GM19239 (cell line): ENCODE results near the genes U2SURP and CHST2.

DNA sequence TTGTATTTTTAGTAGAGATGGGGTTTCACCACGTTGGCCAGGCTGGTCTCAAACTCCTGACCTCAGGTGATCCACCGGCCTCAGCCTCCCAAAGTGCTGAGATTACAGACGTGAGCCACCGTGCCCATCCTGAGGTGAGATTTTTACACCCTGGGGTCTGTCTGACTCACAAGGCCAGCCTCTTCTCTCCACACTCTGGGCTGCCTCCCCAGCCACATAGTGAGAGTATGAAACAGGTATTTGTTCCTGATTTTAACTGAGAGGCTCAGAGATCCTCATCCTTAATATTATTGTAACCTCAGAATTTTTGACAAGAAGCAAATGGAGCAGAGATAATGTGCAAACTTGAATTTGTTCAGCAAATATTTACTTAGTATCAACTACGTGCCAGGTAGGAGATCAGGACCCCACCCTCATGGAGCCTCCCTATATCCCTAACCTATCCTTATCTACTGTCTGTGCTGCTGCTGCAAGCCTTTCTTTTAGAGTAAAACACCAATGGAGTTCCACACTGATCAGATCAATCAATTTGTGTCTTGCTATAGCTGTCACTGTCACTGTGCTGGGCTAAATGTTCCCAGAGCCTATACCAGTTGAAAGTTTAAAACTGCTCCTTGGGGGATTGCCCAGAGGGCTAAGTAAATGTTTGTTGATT lies 41.0 kb downstream of the ZBTB38 start:
- RRBS: no CpG with 5 or more reads among the region's 5 CpGs

GRCh38 chr3:141421521-141421975 lies 53.2 kb downstream of the ZBTB38 start:
- RRBS: no CpG with 5 or more reads among the region's 3 CpGs

DNA sequence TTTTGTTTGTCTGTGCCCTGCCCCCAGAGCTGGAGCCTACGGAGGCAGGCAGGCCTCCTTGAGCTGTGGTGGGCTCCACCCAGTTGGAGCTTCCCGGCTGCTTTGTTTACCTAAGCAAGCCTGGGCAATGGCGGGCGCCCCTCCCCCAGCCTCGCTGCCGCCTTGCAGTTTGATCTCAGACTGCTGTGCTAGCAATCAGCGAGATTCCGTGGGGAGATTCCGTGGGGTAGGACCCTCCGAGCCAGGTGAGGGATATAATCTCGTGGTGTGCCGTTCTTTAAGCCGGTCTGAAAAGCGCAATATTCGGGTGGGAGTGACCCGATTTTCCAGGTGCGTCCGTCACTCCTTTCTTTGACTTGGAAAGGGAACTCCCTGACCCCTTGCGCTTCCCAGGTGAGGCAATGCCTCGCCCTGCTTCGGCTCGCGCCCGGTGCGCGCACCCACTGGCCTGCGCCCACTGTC lies 613 bp upstream of the GRK7 start:
- RRBS: no CpG with 5 or more reads among the region's 27 CpGs

- RRBS: no CpG with 5 or more reads among the region's 15 CpGs
Measured at GRCh38 chr3:141940032-141940860, 63.8 kb downstream of the ATP1B3 start.

DNA sequence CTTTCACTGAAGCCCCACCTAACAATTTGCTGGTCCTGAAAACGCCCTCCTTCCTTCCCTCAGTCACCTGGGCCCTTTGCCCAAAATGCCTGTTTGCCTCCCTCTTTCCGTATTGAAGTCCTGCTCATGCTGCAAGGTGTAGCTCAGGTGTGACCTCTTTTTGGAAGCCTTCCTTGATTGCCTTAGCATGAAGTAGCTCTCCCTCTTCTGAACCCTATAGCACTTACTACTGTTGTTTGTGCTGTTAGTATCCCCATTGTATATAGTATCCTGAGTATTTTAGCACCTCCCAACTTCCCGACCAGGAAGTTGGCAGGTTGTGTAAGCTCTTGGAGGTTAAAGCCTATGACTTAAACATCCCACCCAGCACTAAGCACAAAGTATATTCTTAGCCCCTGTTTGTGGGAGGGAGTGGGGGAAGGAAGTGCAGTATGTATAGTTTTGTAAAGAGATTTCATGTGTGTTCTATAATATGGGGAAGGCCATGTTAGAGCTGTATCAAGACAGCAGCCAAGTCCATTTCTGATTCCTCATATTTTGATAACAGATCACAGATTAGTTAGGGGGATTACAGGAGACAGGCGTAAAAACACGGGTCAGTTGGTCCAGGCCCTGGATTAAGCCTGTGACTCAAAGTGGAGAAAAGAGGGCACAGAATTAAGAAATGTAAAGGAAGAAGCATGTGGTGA lies 1.9 kb downstream of the PLS1 start:
- RRBS: no CpG with 5 or more reads among the region's 5 CpGs

DNA sequence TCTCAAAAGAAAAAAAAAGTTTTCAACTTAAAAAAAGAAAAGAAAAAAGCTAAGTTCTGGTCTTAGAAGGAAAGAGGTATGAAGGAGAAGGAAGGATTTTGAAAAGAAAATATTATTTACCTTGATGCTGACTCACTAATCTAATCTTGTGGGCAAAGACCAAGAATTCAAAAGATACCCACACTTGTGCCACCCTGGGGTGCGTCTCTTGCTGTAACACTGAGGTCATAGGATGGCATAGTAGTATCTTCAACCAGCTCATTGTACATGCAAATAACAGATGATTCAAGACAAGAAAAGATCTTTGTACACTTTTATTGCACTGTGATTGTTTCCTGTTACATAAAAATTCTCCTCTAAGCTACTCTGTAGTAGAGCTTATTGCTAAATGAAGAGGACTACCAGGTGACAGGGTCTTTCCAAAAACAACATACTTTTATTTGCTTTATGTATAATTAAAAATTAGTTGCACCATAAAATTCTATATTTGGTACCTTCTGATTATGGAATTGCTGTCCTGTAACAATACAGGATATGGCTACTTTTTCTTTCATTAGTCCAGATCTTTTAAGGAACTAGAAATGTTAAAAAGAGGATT lies 17.4 kb downstream of the PLS1 start:
- RRBS: no CpG with 5 or more reads among the region's 1 CpG

DNA sequence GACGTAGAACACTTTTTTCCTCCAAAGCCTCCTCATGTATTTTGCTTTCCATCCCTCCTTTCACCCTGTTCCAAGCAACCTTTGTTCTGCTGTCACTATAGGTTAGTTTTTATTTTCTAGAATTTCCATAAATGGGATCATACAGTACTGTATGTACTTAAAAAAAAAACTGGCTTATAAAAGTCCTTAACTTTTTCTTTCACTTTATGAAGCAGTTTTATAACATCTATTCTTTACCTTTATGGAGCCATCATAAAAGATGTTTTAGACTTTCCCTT lies 26.1 kb downstream of the PLS1 start:
- RRBS: no CpG with 5 or more reads among the region's 1 CpG

- RRBS: no CpG with 5 or more reads among the region's 6 CpGs
Measured at GRCh38 chr3:142739307-142740149, 15.7 kb downstream of the TRPC1 start.

- RRBS: no CpG with 5 or more reads among the region's 8 CpGs
Measured at GRCh38 chr3:142820945-142821236, 68.0 kb downstream of the PCOLCE2 start.

- RRBS: no CpG with 5 or more reads among the region's 6 CpGs
Measured at GRCh38 chr3:142940459-142941013, 22.9 kb downstream of the PAQR9 start.

GRCh38 chr3:143001511-143002371 lies at the start of gene U2SURP:
Gene U2SURP (plus strand): TSS chr3:143001570.
- RRBS: 3% methylated on average over 7 of the region's 52 CpGs

DNA sequence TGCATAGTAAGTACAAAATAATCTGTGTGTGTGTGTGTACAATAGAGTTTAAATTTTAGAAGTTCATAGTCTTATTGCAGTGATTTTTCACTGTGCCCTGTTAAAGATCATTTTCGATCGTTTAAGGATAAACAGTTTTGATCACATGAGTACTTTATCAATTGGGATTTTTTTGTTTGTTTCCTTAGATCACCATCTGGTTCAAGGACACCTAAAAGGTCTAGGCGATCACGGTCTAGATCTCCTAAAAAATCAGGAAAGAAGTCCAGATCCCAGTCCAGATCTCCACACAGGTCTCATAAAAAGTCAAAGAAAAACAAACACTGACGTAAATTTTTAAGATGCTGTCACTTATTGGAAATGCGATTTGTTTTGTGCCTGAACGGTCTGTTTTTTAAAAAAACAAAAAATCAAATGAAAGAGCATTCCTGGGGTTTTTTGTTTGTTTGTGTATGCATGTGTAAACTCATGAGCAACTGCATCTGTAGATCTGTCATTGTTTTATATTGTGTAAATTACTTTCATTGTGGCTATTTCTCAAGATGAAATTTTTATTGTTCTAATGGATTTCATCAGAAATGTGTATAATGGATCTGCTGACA lies 54.9 kb downstream of the U2SURP start:
- RRBS: no CpG with 5 or more reads among the region's 7 CpGs

GRCh38 chr3:143119511-143120397 lies at the start of gene CHST2:
Gene CHST2 (plus strand): TSS chr3:143119771.
- RRBS: 1% methylated on average over 52 of the region's 119 CpGs

- RRBS: no CpG with 5 or more reads among the region's 9 CpGs
Measured at GRCh38 chr3:143124452-143125610, 5.3 kb downstream of the CHST2 start.

DNA sequence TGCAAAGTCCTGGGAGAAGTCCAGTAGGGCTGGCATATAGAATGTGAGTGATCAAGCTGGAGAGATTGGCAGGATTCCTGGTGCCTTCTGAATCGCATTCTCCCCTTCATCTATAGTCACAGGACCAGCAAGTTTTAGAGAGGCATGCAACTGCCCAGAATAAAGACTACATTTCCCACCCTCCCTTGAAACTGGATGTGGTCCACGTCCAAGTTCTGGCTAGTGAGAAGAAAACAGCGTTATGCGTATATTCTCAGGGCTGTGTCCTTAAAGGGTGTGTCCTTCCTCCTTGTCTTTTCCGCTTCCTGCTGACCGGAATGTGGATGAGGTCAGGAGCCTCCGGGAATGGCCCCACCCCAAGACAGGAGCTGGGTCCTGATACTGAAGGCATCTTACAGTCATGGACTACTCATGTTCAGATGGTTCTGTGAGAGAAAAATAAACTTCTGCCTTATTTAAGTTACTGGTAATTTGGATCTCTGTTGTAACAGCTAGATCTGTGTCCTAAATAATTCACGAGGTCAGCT lies 20.2 kb downstream of the CHST2 start:
- RRBS: no CpG with 5 or more reads among the region's 8 CpGs

DNA sequence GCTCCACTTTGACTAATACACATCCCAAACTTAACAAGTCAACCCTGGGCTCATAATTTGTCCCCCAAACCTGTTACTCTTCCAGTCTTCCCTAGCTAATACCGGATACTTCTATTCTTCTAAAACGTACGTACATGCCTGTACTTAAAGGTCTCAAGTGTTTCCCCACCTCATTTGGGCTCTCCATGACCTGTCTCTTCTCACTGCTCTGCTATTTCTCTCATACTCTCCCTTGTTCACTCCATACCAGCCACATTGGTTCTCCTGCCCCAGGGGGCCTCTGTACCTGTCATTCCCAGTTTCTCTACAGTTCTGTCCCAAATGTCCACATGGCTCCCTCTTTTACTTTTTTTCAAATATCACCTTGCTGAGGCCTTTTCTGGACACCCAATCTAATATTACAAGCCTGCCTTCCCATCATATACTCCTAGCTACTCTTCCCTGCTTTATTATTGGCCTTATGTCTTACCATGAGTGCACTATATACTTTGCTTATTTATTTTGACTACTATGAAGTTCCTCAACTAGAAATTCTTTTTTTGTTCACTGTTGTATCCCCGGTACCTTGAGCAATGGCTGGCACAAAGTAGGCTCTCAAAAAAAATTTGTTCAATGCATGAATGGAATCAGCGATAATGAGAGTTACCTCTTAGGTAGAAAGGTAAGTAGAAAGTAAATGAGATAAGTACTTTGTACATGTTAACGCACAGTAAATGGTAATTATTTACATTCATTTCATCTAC lies 300.7 kb downstream of the SLC9A9 start:
- RRBS: no CpG with 5 or more reads among the region's 6 CpGs

DNA sequence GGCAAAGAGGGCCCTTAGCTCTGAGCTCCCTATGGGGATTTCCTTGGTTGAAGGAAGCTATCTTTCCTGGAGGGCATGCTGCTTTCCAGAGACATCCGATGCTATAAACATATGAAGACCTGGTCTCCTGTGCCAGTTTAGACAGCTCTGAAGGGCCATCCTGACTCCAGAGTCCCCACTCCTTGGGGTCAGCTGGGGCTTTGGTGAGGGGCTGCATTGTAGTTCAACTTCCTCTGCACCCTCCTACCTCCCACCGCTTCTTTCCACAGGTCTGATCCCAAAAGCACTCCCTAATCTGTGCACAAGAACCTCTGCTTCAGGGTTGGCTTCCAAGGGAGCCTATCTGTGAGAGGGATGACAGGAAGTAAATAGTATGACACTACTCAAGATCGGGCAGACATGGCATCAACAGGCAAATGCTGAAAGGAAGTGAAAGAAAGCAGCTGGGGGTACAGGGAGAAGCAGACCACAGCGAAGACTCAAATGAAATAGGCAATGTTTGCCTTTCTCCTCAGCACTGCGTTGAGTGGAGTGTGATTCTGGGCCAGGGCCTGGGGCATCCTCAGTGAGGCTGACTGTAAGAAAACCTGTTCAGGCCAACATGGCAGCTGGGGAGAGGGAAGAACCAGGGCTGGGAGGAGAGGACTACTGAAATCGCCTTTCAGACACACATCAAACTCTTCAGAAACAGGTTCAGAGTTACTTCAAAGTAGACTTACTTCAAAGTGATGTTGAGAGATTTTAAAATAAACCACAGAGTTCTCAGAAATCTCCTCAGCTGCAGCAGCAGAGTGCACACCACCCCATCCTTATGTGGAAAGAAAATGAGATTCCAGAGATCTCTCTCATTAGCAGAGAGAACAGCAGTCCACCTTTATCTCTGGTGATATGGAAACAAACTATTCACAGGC lies 96.6 kb downstream of the SLC9A9 start:
- RRBS: no CpG with 5 or more reads among the region's 6 CpGs

DNA sequence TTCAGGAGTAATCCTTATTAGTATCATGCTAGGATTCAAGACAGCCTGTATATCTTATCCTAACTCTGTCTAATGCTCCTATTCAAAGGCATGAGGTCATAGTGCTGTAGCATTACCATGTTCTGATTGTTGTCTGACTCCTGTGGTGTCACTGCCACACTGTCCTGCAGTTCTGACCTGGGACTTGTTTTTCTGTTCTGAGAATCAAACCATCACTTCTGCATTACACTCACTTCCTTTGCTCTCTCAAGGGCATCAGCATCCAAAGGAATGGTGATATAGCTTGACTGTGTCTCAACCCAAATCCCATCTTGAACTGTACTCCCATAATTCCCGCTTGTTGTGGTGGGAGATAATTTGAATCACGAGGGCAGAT lies 146.6 kb downstream of the DIPK2A start:
- RRBS: no CpG with 5 or more reads among the region's 2 CpGs

DNA sequence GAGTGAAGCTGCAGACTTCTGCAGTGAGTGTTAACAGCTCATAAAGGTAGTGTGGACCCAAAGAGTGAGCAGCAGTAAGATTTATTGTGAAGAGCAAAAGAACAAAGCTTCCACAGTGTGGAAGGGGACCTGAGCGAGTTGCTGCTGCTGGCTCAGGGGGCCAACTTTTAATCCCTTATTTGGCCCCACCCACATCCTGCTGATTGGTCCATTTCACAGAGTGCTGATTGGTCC lies 937.9 kb downstream of the DIPK2A start:
- RRBS: no CpG with 5 or more reads among the region's 1 CpG